ENCODE measurements around a stretch of chr6.

- PRO-cap: no peak
Observed at GRCh38 chr6:36245114-36245370, 24.8 kb upstream of the PNPLA1 start.

DNA sequence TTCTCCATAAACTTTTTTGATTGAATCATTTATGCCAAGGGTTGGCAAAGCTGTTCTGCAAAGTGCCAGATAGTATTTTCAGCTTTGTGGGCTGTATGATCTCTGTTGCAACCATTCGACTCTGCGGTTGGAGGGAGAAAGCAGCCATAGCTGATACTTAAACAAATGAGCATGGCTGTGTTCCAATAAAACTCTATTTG lies 6.6 kb upstream of the BNIP5 start:
- PRO-cap: no peak

- PRO-cap: bidirectional peak, plus-strand start at chr6:36443326, minus-strand start at chr6:36443283; unidirectional peak, minus-strand start at chr6:36443560; unidirectional peak, minus-strand start at chr6:36443653
Observed at GRCh38 chr6:36443141-36443771, 456 bp downstream of the KCTD20 start.

- PRO-cap: no peak
Observed at GRCh38 chr6:36523888-36524680, 23.2 kb downstream of the STK38 start.

DNA sequence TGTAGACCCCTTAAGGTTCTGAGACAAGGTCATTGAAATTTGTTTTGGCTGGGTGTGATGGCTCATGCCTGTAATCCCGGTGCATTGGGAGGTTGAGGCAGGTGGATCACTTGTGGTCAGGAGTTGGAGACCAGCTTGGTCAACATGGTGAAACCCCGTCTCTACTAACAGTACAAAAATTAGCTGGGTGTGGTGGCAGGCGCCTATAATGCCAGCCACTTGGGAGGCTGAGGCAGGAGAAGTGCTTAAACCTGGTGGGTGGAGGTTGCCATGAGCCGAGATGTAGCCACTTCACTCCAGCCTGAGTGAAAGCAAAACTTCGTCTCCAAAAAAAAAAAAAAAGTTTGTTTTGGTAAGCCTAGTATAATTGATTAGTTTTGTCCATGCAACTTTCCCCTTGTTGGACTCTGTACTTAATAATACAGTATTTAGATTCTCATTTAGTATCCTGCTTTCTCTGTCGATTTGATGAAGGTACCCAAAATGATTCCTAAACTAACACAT lies 11.1 kb downstream of the SRSF3 start:
- PRO-cap: no peak

DNA sequence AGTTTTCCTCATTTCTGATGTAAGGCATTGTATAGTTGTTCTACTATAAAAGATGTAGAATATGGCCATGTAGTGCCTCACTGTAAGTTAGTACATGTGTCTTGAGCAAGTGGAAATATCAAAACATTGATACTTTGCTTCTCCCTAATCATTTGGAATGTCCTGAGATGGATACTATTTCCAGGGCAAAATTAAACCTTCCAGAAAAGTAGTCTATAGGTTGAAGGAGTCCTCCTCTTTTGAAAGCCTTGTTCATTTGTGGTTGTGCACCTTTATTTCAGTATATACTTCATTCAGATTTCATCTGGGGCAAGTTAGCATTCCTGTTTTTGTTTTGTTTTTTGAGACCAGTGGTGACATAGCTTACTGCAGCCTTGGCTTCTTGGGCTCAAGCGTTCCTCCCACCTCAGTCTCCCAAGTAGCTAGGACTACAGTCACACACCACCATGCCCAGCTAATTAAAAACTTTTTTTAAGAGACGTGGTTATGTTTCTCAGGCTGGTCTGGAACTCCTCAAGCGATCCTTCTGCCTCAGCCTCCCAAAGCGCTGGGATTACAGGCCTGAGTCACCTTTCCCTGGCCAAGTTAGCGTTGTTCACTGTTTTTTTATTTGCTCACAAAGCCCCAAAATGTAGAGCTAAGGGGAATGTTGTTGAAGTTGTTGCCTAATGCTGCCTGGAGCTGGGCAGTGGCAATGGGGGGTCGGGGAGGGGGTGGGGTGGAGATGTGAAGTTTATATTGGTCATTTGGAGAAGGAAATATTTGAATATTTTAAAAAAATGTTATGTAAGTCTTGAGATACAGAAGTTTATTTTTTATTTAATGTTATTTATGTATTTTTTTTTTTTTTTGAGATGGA lies 11.8 kb downstream of the SRSF3 start:
- PRO-cap: no peak

GRCh38 chr6:36610189-36611154 lies 16.3 kb downstream of the SRSF3 start:
- PRO-cap: no peak

- PRO-cap: no peak
Observed at GRCh38 chr6:36611217-36611642, 17.1 kb downstream of the SRSF3 start.

GRCh38 chr6:36642982-36643479 lies 35.5 kb upstream of the CDKN1A start:
- PRO-cap: no peak

- PRO-cap: bidirectional peak, plus-strand start at chr6:36678738, minus-strand start at chr6:36678490
Observed at GRCh38 chr6:36678253-36678648, 263 bp upstream of the CDKN1A start.

- PRO-cap: no peak
Observed at GRCh38 chr6:36685745-36686777, 7.5 kb downstream of the CDKN1A start.

GRCh38 chr6:36827552-36828348 lies 11.5 kb downstream of the CPNE5 start:
- PRO-cap: unidirectional peak, minus-strand start at chr6:36827672

GRCh38 chr6:36829939-36830804 lies 9.1 kb downstream of the CPNE5 start:
- PRO-cap: no peak

DNA sequence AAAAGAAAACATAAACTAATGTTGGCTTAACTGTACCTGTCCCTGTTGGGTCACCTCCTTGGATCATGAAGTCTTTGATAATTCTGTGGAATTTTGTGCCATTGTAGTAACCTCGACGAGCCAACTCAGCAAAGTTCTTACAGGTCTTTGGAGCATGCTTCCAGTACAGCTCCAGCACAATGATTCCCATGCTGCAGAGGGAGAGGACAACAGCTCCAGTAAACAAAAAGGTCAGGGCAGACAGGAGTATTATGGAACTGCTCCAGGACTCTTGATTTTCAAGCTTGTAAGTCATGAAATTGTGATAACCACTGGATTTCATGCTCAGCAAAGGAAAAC lies 3.0 kb downstream of the PPIL1 start:
- PRO-cap: no peak

- PRO-cap: no peak
Observed at GRCh38 chr6:36873832-36874250, 762 bp downstream of the PPIL1 start.

- PRO-cap: no peak
Observed at GRCh38 chr6:36972908-36973708, 12.9 kb downstream of the MTCH1 start.

GRCh38 chr6:36973709-36974258 lies 12.2 kb downstream of the MTCH1 start:
- PRO-cap: no peak

DNA sequence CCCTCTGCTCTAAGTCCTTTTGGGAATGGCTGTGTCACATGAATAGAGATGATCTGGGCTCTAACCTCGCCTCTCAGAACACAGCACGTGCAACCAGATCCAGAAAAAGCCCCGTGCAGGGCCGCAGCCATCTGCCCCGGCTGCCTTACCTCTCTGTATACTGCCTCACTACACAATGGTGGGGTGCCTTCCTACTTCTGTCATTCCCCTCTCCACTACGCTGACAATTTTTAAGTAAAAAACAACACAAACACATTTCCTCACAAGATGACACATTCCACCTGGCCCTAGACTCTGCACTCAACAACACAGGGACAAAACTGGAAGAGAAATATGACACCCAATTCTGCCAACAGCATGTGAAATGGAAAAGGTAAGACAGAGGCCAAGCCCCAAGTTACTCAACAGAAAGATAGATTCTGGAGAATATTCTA lies 5.7 kb downstream of the MTCH1 start:
- PRO-cap: no peak

- PRO-cap: unidirectional peak, plus-strand start at chr6:37004294
Observed at GRCh38 chr6:37003912-37004490, 1.5 kb upstream of the FGD2 start.

GRCh38 chr6:37022073-37022505 lies 16.6 kb downstream of the FGD2 start:
- PRO-cap: no peak